Foreskin fibroblast (primary cell): ENCODE results near the gene FBXO11.

- RRBS = no CpG with 5 or more reads among the region's 7 CpGs
These were observed 33.7 kb upstream of the ATP6V1E2 start for GRCh38 chr2:46575942-46576604.

- RRBS = no CpG with 5 or more reads among the region's 2 CpGs
These were observed 15.1 kb downstream of the CRIPT start for GRCh38 chr2:46631868-46632715.

DNA sequence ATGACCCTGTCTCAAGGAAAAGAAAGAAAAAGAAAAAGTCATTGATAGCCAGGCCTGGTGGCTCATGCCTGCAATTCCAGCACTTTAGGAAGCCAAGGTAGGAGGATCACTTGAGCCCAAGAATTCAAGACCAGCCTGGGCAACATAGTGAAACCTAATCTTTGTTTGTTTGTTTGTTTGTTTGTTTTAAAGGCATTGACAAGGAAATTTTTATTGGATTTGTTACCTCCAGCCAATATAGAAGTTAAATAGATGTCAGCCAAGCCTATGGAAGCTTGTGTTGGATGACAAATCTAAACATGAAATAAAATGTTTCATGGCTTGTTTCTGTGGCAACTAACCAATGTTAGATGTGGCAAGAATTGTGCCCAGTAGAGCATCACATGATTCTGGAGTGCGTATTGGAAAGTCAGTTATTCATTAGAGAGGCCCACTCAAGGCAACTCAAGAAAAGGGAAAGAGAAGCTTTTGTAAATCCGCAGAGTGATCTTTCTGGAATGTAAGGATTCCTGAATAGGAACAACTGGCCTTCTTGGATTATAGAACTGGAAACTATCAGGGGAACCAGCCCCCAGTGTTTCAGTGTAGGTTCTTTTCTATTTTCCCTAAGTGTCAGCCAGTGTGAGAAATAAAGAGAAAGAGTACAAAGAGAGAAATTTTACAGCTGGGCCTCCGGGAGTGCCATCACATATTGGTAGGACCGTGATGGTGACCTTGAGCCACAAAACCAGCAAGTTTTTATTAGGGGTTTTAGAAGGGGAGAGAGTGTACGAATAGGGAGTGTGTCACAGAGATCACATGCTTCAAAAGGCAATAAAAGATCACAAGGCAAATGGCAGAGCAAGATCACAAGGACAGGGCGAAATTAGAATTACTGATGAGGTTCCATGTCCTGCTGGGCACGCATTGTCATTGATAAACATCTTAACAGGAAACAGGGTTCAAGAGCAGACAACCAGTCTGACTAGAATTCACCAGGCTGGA lies 25.3 kb downstream of the CRIPT start:
- RRBS = no CpG with 5 or more reads among the region's 7 CpGs

- RRBS = no CpG with 5 or more reads among the region's 6 CpGs
These were observed 902 bp downstream of the SOCS5 start for GRCh38 chr2:46699989-46700405.

DNA sequence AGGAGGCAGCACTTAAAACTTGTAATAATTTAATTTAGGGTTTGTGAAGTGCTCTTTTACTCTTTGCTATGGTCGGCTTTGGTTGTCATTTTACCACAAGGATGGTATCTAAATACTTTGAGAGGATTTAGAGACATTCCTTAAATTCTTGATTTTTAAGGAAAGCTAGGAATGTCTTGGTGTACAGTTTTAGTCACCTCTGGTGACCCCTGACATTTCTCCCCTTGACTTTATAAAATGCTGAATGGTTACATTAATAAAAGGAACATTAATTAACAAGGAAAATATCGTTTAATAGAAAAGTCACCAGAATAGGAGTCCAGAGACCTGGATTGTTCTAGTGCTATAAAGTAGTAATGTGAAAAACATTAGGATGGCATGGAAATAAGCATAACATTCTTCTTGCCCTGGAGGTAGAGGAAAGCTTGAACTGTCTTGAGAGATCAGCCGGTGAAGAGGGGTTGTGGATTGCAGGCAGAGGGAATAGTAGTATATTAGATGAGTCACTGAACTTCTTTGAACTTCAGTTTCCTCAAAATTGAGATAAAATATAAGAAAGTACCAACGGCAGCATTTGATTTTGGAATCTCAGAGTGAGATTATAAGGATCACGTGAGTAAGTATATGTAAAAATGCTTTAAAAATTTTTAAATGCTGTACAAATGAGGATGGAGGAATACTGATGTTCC lies 7.4 kb downstream of the SOCS5 start:
- RRBS = no CpG with 5 or more reads among the region's 5 CpGs

- RRBS = no CpG with 5 or more reads among the region's 10 CpGs
These were observed 1.5 kb upstream of the TTC7A start for GRCh38 chr2:46939368-46940067.

- RRBS = no CpG with 5 or more reads among the region's 11 CpGs
These were observed 37.7 kb downstream of the TTC7A start for GRCh38 chr2:46978545-46979284.

- RRBS = no CpG with 5 or more reads among the region's 3 CpGs
These were observed 42.6 kb downstream of the TTC7A start for GRCh38 chr2:46983628-46984116.

GRCh38 chr2:47028237-47028731 lies 87.3 kb downstream of the TTC7A start:
- RRBS = no CpG with 5 or more reads among the region's 3 CpGs

DNA sequence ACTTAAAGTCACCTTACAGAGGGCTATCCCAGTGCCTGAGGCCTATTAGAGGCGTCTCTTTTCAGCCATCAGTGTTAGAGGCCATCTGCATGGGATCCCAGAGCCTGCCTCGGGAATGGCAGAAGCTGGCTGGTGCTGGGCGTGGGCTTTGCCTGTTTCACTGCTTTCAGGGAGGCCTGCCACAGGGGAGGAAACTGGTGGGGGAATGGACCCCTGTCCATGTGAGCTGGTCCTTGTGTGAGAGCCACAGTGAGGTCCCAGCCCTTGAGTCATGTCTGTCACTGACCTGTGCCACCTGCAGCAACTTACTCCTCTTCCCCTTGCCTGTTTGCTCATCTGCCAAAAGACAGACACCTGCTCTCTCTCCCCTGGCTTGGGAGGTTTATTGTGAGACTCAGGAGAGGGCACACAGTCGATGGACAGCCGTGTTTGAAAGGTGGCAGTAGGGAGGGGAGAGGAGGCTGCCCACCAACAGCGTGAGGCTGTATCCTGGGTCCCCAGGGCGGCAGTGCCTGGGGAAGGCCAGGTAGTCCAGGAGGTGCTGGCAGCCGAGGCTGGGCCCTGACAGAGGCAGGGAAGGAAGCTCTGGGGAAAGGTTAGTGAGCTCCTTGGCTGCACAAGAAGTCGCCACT lies 92.4 kb downstream of the TTC7A start:
- RRBS = no CpG with 5 or more reads among the region's 9 CpGs

- RRBS = no CpG with 5 or more reads among the region's 2 CpGs
These were observed 89.0 kb downstream of the STPG4 start for GRCh38 chr2:47066195-47066328.

GRCh38 chr2:47073679-47074687 lies 81.1 kb downstream of the STPG4 start:
- RRBS = no CpG with 5 or more reads among the region's 24 CpGs

DNA sequence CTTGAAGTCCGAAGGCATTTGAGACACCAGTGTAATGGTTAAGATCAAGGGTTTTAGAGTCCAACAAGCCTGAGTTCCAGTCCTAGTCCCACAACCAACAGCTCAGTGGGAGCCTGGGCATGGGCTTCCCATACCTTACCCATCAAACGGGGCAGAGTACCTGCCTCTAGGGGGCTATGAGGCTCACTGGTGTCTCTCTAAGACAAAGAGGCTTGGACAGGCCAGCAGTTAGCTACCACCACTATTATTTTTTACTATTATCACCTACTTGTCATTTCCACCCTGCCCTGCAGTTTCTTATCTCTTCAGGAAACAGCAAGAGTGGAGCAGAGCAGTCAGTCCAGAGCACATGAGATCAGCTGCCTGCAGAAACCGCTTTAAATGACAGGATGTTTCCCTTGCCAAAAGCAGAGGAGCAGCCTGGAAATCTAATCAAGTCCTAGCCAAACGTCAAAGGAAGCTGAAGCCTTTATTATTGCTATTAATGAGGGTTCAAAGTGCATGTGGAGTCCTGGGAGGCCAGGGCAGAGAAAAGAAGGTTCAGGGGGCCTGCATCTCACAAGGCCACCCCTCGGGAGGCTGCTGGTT lies 66.6 kb downstream of the STPG4 start:
- RRBS = no CpG with 5 or more reads among the region's 5 CpGs

DNA sequence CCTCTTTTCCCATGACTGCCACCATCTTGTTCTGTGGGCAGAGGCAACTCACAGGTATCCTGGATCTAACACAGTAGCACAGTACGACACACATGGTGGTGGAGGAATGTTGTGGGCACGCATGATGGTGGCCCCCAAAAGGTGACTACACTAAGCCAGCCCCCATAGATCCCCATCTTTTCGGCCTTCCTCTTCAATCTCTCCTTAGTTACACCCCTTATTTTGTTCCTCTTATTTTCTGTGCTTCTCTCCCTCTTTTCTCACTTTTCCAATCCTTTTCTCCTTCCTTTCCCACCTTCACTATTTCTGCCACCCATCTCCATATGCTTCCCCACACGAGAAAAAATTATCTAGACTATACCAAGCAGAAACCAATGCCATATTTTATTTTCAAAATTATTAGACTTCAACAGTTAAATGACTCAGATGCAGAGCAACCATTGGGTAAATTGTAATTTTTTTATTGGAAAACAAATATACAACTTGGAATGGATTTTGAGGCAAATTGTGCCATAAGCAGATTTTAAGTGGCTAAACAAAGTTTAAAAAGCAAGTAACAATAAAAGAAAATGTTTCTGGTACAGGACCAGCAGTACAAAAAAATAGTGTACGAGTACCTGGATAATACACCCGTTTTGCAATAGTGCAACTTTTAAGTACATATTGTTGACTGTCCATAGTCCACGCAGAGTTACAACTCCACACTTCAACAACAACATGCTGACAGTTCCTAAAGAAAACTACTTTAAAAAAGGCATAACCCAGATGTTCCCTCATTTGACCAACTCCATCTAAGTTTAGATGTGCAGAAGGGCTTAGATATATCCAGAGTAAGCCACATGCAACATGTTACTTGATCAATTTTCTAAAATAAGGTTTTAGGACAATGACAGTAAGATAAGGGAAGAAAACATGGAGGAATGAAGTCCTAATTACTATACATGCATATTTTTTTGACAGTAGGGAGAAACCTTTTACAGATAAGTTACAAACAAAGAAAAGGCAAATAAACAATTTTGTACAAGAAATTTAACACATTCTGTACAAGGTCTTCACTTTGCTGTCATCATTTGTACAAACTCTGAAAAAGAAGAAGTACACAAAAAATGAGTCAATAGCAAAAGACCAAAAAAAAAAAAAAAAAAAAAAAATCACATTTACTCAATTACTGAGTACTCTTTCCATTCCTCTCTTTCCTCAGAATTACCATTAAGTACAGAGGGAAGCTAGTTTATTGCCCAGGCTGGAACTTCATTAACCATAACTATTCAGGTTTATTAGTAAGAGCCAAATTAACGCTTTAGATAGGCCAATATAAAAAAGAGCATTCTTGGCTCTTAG lies 5.1 kb upstream of the STPG4 start:
- RRBS = no CpG with 5 or more reads among the region's 8 CpGs

DNA sequence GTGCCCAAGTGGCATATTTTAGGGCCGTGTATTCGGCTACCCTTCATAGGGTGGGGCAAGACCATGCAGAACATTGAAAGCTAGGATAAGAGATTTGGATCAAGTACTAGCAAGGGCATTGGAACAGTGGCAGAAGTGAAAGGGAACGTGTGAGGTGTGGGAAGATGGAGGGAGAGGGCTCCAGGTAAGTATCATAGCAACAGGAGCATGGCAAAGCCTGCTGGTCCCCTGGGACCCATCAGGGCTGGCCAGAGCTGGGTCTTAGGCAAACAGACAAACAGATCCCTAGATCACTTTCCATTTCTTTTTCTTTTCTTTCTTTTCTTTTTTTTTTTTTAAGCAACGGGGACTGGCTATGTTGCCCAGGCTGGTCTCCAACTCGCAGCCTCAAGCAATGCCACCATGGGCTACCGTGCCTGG lies 95.2 kb upstream of the CALM2 start:
- RRBS = no CpG with 5 or more reads among the region's 6 CpGs

DNA sequence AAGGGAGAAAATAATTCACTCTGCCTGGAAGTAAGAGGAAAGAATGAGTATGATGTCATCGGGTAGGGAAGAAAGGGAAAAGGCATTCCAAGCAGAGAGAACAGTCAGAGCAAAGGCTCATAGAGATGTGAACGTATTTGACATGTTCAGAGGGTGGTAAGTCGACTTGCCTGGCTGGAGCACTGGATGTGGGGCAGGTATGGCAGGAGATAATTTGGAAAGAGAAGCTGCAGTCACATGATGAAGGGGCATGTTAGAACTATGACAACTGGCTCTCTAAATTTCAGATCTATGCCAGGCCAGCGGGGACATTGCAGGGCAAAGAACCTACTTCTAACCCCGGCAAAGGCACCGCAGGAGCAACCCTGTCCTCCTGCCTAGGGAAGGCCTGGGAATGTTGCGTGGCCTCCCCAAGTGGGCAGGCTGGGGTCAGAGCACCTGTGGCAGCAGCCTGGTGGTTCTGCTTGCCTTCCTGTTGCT lies 94.8 kb upstream of the EPCAM start:
- RRBS = no CpG with 5 or more reads among the region's 7 CpGs

DNA sequence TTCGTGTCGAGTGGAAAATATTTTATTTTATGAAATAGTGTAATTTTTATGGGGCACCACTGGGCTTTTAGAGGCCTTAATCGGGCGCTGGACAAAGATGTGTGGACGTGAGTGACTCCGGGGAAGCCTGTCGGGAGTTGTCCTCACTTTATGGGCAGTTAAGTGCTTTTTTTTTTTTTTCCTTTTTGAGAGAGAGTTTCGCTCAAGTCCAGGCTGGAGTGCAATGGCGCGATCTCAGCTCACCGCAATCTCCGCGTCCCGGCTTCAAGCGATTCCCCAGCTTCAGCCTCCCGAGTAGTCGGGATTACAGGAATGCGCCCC lies 1.3 kb downstream of the MSH6 start:
- RRBS = no CpG with 5 or more reads among the region's 18 CpGs

DNA sequence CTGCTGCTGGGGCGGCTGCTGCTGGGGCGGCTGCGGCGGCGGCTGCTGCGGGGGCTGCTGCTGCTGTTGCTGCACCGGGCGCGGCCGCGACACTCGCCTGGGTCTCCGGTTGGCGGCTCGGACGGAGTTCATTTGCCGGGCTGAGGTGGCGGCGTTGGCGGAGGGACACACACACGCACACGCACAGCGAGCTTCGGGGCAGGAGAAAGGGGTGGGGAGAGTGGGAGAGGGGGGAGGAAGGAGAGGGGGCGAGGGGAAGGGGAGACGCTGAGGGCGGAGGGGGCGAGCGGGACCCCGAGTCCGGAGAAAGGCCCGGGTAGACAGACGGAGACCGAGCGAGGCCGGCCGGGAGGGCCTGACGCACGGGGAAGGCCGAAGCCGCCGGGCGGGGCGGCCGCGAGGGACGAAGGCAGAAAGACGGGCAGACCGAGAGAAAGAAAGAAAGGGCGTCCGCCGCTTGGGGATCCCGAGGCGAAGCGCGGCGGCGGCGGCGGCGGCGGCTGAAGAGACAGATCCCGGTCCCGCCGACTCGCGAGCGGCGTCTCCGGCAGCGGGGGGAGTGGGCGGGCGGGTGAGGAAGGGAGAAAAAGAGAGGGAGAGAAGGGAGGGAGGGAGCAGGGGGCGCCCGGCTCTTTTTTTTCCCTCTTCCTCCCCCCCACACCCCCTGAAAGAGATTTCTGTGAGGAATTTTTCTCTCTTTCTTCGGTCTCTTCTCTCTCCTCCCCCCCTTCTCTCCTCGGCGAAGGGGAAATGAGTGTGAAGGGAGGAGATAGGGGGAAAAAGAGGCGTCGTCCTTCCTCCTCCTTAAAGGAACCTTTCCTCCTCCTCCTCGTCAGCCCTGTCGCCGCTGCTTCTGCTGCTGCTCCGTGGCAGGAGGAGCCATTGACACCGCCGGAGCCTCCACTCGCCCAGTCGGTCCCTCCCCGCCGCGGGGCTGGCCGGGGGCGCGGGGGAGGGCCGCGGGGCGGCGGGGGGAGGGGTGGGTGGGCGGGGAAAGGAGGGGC lies at the start of gene FBXO11:
Gene FBXO11 (minus strand): TSS at position 910 of the 1,004 bp plus-strand sequence.
- RRBS = 7% methylated on average over 16 of the region's 99 CpGs

- RRBS = no CpG with 5 or more reads among the region's 7 CpGs
These were observed 100.4 kb upstream of the FOXN2 start for GRCh38 chr2:48214053-48214571.

DNA sequence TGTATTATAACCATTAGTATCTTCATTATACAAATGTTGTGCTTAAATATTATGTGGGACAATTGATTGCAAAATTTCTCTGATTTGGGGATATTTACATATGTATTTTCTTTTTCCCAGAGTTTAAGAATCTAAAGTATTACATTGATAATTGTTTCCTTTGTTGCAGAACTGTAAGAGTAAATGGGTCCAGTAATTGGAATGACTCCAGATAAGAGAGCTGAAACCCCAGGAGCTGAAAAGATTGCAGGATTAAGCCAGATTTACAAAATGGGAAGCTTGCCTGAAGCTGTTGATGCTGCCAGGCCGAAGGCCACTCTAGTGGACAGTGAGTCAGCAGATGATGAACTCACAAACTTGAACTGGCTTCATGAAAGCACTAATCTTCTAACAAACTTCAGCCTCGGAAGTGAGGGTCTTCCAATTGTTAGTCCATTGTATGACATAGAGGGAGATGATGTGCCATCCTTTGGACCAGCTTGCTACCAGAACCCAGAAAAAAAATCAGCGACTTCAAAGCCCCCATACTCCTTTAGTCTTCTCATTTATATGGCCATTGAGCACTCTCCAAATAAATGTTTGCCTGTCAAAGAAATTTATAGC lies 31.7 kb downstream of the FOXN2 start:
- RRBS = no CpG with 5 or more reads among the region's 3 CpGs